Lung (tissue), 4 donors: ENCODE measurements around a stretch of chr6.

GRCh38 chr6:137957480-137957743, 90.4 kb downstream of the TNFAIP3 start:
- PRO-cap = no peak
- RAMPAGE, long total RNA = no peak
- RRBS = no CpG with 5 or more reads among the region's 2 CpGs

GRCh38 chr6:138013851-138014502, 93.2 kb downstream of the PERP start:
- PRO-cap = no peak
- RAMPAGE, long total RNA = no peak
- RRBS = no CpG with 5 or more reads among the region's 2 CpGs

DNA sequence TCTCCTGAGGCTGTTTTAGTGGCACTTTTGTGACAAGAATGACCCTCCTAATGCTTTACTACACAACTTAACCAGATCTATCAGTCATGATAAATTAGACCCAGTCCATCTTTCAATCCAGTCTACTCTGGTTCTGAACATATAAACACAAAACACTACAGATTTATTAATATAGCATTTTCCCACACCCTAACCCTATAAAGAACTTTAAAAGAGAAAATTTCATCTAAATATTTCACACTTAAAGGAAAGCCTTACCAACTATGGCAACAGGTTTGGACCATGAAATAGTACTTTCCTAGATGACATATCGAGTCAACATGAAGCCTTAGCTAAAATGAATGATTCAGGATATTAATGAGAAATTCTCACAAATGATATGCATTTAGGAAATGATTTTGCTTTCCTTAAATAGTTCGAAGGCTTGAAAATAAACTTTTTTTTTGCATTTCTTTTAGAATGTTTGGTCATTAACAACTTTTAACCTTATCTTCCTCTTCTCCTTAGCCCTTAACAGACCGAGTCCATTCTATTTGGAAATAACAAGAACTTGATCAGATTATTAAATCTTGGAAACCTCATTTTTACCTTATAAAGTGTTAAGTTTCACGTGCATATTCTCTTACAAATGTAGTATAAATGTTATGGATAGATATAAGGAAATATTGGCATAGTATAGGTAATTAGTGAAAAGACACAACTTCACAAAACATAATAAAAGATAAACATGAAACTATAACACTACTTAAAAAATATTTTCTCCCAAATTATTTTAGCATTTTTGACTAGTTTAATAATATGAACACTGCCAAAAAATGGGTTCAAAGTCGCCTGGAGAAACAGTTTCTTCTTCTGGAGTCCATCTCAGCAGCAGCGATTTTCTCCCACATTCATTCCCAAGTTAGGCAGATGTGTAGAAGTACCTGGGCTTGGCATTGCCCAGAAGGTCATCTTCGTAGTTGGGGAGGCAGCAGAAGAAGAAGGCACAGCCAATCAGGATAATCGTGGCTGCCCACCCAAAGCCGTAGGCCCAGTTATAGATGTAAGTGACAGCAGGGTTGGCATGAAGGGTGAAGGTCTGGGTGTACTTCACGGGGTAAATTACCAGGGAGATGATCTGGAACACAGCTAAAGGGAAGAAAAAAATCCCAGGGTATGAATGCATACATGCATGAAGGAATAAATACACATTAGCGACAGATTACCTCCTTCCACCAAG, 15.7 kb downstream of the PERP start:
- PRO-cap = no peak
- RAMPAGE, long total RNA = no peak
- RRBS = no CpG with 5 or more reads among the region's 11 CpGs

DNA sequence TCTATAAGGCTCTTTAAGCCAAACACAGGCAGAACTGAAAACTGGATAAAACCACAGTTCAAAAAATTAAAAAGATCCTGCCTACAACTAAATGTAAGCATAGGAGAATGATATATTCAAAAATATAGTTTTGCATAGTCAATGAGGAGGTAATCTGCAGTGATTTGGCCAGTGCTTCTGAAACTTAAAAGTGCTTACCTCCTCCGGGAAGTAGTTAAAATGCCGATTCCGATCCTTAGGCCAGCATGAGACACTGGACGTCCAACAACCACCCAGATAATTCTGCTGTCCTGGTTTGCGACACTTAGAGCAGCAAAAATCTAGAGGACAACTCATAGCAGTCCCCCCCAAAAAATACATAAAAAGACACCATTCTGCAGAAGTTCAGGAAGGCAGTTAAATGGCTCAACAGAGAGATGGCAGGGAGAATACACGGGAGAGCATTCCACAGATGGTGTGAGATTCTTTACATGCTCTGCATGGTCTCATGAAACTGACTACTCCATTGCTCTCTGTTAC, 5.5 kb downstream of the PERP start:
- PRO-cap = no peak
- RAMPAGE, long total RNA = no peak
- RRBS = no CpG with 5 or more reads among the region's 6 CpGs

DNA sequence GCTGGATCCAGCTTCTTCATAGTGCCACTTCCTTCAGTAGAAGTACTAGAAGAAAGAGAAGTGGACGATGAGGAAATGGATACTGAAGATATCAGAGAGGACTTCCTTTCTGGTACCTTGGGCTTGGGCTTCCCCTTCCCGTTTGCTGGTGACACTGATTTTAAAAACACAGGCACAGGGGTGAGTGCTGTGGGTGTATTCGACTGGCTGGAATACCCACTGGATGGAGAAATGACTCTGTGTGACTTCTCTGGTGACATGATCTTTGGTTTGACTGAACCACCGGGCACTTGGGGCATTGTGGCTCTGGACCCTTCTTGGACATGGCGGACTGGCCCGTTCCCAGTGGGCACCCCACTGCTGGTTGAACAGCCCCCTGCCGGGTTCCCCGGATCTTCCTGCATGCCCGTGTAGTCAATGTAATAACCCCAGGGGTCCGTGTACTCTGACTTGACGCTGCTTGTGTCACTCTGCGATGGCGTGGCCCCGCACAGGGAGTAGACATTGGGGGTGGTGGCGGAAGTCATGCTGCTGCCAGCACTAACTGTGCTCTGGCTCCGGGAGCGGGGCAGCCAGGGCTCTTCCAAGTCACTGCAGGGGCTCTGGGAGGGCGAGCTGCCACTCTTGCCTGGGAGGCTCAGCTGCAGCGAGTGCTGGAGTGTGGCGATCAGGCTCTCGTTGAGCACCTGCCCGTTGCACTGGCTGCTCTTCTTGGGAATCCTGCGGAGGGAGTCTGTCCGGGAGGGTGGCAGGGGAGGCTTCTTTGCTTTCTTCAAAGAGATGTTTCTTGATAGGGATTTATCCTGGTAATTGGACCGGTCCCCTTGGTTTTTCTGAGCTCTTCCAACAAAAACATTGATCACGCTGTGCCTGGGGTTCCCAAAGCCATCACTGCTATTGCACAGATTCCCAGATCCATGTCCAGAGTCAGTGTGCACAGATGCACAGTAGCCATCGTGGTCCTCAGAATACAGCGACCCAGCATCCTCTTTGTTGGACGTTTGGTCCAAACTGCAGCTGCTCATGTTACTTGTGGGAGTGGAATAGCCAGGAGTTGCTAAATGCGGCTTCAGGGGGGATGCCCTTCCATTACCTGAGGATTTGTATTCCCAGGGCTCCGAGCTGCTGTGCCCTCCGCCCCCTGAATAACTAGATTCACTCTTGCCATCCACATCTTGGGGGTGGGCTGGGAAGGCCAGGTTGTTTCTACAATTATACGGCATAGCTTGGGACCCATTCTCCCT, 28.0 kb downstream of the HEBP2 start:
- PRO-cap = no peak
- RAMPAGE, long total RNA = no peak
- RRBS = 86% methylated on average over 3 of the region's 33 CpGs

GRCh38 chr6:138503408-138503881, 4.2 kb upstream of the NHSL1 start:
- PRO-cap = no peak
- RAMPAGE, long total RNA = no peak
- RRBS = no CpG with 5 or more reads among the region's 5 CpGs

- PRO-cap = no peak
- RAMPAGE, long total RNA = no peak
- RRBS = no CpG with 5 or more reads among the region's 37 CpGs
These were observed 72.8 kb upstream of the NHSL1 start for GRCh38 chr6:138571587-138573010.

DNA sequence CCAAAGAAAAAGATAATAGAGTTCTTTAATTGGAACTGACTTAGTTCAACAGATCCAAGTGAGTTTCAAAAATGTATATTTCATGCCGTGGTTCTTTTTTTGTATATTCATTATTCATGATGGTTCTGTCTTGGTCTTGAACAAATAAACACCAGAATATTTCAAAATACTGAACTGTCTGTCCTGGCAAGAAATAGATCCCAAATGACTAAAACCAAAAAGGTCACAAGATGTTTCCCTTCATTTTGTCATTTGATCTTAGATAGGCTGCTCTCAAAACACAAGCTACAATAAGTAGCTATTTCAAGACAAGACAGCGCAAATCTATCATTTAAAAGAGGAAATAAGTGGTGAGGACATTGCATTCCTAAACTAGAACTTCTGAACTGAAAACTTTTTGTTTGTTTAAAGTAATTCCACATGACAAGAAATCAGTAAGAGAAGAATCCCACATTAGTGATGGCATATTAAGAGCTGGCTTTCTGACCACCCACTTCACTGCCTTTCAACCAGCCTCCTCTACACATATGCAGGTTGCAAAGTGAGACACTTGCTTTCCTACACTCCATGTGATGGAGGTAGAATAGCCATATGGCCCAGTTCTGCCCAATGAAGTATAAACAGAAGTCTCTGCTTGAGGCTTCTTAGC, 54.5 kb upstream of the CCDC28A start:
- PRO-cap = no peak
- RAMPAGE, long total RNA = no peak
- RRBS = no CpG with 5 or more reads among the region's 2 CpGs

GRCh38 chr6:138869341-138869746, 73.5 kb downstream of the ECT2L start:
- PRO-cap = no peak
- RAMPAGE, long total RNA = no peak
- RRBS = no CpG with 5 or more reads among the region's 4 CpGs

- PRO-cap = no peak
- RAMPAGE, long total RNA = no peak
- RRBS = no CpG with 5 or more reads among the region's 3 CpGs
These were observed 15.9 kb downstream of the REPS1 start for GRCh38 chr6:138972067-138972591.

- PRO-cap = no peak
- RAMPAGE, long total RNA = no peak
- RRBS = no CpG with 5 or more reads among the region's 5 CpGs
These were observed 9.9 kb downstream of the REPS1 start for GRCh38 chr6:138977899-138978808.

DNA sequence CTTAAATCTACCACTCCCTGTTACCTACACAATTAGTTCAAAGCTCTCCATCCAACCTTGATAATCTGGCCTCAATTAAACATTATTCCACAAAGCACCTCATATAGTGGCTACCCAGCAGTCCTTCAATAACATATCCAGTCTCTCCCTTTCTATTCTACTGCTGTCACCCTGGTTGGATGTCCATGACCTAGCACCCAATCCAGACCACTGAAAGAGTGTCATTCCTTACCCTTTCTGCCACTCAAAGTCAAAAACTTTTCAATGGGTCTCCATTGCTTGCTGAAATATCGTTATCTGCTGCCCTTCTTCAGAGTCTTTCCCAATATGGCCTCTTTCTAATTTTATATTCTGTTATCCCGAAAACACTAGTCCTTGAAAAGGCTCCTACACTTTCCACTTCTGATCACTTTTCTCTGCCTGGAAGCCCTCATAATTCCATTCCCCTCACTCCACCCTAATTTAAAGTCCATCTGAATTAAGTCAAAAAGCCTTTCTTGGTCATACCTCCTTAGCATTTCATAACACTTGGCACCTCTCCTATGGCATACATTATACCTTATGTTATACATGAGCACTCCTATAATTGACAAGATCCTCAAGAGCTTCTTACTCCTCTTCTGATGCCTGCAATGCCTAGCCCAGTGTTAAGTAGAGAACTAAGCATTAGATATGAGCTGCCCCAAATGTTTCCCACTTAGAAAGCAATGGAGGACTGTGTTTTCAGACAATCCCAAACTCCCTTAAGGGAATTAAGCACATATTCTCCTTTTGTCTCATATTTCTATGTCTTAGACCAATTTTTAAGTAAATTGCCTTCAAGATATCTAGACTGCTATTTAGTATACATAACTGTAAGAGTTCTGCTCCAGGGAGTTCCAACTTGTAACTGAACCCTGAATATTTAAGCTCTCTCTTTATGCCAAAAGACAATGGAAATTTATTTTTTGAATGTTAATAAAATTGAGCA, 3.0 kb downstream of the REPS1 start:
- PRO-cap = no peak
- RAMPAGE, long total RNA = no peak
- RRBS = no CpG with 5 or more reads among the region's 2 CpGs

GRCh38 chr6:138989032-138989450, 988 bp upstream of the REPS1 start:
- PRO-cap = no peak
- RAMPAGE, long total RNA = no peak
- RRBS = no CpG with 5 or more reads among the region's 3 CpGs

DNA sequence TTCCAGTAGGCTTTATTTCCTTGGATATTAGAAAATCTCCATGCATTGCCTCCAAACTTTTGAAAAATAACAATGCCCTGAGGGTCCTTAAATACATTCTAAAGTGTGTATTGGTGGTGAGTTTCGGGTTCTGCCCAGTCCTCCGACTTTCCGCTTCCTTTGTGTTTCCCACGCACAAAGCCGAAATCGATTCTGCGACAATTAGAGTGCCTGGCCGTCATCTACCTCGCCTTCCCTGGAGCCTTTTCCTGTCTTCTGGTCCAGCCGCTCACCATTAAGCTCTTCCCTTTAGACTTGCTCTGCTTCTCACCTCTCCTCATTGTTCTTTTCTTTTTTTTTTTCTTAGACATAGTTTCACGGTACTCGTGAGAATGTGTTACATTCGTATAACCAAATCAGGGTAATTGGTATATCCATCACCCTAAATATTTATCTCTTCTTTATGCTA, 1.3 kb downstream of the ABRACL start:
- PRO-cap = no peak
- RAMPAGE, long total RNA = no peak
- RRBS = no CpG with 5 or more reads among the region's 13 CpGs

DNA sequence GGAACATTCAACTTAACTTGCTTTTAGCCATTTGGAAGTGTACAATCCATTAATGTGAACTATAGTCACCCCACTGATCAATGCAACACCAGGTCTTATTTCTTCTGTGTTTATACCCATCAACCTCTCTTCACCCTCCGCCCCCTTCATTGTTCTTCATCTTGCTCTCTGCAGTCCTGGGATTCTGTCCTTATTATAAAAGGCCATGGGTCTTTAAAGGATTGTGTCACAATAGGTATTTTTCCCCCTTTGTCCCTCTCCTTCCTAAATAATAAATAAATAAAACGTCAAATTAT, 1.7 kb downstream of the ABRACL start:
- PRO-cap = no peak
- RAMPAGE, long total RNA = no peak
- RRBS = no CpG with 5 or more reads among the region's 2 CpGs

GRCh38 chr6:139136887-139137444, 2.1 kb downstream of the HECA start:
- PRO-cap = no peak
- RAMPAGE, long total RNA = no peak
- RRBS = no CpG with 5 or more reads among the region's 7 CpGs

- PRO-cap = no peak
- RAMPAGE, long total RNA = no peak
- RRBS = no CpG with 5 or more reads among the region's 13 CpGs
These were observed 2.5 kb downstream of the TXLNB start for GRCh38 chr6:139289104-139289818.

- PRO-cap = no peak
- RAMPAGE, long total RNA = no peak
- RRBS = no CpG with 5 or more reads among the region's 3 CpGs
These were observed 1.8 kb upstream of the CITED2 start for GRCh38 chr6:139376351-139376512.

GRCh38 chr6:139376513-139377082, 2.1 kb upstream of the CITED2 start:
- PRO-cap = no peak
- RAMPAGE, long total RNA = no peak
- RRBS = no CpG with 5 or more reads among the region's 5 CpGs

DNA sequence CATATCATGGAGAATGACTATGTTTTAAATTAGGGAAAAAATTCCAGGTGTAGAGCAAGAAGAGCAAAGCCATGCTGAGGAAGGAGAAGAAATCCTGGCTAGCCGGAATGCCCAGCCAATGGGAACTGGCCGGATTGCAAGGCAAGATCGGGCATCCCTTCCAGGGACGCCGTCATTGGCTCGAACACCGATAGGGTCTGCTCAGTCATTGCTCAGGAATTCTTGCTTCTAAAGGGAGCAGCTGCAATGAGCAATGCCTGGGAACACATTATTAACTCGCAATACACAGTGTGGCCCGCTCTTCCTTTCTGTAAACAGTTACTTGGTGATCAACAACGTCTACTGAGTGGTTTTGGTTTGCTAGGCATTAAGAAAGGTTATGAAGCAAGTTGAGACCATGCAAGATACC, 165.3 kb upstream of the CITED2 start:
- PRO-cap = no peak
- RAMPAGE, long total RNA = no peak
- RRBS = no CpG with 5 or more reads among the region's 10 CpGs